Fibroblast of villous mesenchyme (primary cell): ENCODE data around the genes TDRD15, WDCP and FKBP1B.

DNA sequence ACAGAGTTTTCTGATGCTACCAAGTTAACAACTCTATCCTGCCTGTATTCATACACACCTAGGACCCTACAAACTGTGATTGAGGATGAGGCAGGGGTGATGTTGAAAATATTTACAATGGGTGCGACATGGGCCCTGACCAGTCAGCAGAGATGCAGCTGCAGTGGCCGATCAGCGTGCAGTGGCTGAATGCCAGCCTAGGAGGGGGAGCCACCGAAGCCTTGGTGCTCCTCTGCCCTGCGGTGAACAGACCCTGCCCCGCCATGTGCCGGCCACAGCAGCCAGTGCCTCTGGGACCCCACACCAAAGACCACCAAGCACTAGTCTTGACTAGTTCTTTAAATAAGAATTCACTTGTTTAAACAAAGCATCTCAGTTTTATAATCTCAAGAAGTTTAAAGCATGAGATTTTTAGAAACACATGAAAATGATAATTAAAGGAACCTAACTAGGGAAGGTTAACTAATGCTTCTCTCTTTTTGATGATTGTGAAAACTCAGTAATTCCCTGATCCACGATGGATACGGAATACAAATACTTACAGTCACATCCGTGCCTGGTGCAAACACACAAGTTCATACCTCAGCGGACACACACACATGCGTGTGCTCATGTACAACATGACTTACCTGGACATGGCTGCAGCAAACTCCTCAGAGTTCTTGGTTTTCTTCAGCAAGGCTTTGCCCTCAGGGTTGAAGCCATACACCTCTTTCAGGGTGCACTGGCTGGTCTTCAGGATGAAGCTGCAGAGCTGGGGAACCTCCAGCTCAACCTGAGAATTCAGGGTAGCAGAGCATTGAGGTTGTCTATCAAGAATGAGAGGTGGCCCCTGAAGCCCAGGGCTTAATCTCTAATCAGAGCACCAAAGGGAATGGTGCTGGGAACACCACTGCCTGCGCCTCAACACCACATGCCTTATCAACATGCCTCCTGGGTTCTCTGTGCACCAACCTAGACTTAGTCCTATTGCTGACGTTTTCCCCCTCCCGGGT, 3.3 kb downstream of the APOB start:
- CAGE, long polyA plus RNA, result no peak

- CAGE, long polyA plus RNA, result no peak
Observed at GRCh38 chr2:21051812-21052452, 8.1 kb upstream of the APOB start.

- CAGE, long polyA plus RNA, result no peak
Observed at GRCh38 chr2:21092256-21092997, 31.3 kb upstream of the TDRD15 start.

DNA sequence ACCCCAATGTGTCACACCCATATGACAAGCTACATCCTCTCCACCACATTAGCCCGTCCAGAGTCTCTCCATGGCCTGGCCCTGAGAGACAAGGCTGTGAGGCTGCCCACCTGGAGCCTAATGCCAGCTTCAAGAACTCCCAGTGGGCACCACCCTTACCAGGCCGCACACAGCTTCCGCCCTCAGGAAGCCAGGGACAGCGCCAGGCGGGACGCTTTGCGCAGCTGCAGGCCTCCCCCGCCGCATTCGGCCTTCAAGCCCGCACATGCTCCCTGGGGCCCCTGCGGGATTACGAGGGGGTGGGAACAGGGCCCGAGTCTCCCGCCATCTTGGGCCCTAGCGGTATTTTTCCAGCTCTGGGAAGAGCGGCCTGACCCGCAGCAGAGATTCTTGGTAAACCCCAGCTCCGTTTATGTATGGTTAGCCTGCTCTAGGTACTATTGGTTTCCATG, at the start of gene TDRD15:
TDRD15 (plus strand) TSS at position 315 of the 452 bp plus-strand sequence.
- CAGE, long polyA plus RNA, result no peak

DNA sequence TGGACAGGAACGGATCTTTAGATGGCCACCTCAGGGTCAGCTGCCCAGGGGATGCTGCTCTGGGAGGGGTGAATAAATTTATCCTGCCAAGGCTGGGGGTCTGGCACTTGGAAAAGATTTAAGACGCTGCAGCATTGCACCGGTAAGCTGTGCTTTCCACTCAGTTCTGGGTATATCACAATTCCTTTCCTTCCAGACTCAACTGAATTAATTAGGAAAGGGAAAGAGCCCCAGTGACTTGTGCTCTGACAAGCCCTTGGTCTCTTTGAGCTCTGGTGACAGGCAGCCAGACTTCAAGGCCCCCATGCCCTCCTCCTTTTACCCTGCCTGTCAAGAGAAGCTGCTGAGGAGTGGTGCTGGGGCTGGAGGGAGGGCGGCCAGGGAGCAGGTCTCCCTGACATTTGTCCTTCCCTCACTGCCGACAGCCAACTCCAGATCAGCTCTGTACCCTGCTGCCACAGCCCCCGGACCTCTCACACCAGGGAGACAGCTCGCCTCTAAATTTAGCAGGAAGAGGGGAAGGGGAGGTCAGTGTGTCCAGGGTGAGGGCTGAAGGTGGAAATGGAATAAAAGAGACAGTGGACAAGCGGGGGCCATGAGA, 155.6 kb downstream of the TDRD15 start:
- CAGE, long polyA plus RNA, result no peak

DNA sequence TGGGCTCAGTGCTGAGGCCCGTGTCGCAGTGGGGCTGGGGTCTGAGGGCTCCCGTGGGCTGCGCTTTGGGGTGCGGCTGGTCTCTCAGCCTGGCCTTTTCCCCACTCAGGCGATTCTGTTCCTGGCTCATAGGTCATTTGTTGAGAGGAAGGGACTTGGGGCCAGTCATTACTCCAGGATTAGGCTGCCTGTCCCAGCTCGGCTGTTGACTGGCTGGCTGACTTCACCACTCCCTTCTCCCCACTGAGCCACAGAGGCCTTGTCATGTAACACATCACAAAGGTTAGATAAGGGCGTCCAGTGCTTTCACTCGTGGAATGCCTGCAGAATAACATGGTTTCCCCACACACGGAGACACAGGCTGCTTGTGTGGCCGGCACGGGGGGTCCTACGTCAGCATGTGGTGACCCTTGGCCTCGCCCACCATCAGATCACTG, 34.7 kb downstream of the KLHL29 start:
- CAGE, long polyA plus RNA, result no peak

DNA sequence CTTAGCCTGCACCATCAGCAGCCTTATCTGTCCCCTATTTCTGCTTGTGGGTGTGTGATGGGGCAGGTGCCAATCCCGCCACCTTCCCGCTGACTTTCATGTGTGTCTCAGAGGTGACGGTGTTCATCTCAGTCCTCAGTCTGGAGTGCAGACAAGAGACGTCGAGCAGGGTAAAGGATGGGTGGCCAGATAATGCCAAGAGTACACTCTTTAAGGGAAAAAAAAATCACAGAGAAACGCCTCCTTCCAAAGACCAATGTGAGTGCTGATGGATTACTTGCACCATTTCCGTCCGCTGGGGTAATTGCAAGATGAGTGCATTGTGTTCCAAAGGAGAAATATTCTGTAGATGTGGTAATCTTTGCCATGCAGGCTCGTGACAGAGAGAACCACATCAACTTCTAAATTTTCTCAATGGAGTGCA, 80.9 kb downstream of the KLHL29 start:
- CAGE, long polyA plus RNA, result no peak

- CAGE, long polyA plus RNA, result no peak
Observed at GRCh38 chr2:23518999-23519785, 134.2 kb downstream of the KLHL29 start.

- CAGE, long polyA plus RNA, result no peak
Observed at GRCh38 chr2:23564425-23564703, 179.4 kb downstream of the KLHL29 start.

DNA sequence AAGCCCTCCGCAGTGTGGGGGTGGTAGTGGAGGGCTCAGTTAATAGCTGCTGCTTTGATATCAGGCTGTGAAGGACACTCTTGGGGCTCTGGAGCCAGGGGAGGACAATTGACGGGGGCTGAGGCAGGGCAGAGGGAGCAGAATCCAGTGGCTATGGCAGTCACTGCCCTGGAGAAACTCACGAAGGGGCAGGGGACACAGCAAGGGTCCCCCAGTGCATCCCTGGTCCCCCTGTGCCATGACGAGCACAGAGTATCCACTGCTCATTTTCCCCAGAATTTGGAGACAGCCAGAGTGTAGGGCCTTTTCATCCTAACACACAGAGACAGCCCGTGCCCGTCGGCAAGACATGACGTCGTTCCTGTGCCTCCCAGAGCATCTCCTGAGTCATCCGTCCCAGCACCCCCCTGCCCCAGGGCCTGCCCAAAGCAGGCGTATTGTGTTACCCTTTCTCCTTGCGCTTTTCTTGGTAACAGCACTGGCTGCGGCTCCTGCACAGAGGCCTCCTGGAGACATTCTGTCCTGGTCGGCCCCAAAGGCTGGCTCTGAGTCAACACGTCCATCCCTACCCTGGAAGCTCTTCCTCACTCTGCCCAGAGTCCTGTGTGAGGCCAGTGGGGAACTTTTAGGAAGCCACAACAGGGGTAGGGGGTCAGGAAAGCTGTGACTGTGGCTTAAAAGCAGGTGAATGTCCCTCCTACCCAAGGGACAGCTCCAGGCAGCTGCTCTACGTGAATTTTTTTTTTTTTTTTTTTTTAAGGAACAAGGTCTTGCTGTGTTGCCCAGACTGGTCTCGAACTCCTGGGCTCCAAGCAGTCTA, 217.1 kb downstream of the KLHL29 start:
- CAGE, long polyA plus RNA, result no peak

- CAGE, long polyA plus RNA, result no peak
Observed at GRCh38 chr2:23706622-23707300, 220.2 kb downstream of the ATAD2B start.

DNA sequence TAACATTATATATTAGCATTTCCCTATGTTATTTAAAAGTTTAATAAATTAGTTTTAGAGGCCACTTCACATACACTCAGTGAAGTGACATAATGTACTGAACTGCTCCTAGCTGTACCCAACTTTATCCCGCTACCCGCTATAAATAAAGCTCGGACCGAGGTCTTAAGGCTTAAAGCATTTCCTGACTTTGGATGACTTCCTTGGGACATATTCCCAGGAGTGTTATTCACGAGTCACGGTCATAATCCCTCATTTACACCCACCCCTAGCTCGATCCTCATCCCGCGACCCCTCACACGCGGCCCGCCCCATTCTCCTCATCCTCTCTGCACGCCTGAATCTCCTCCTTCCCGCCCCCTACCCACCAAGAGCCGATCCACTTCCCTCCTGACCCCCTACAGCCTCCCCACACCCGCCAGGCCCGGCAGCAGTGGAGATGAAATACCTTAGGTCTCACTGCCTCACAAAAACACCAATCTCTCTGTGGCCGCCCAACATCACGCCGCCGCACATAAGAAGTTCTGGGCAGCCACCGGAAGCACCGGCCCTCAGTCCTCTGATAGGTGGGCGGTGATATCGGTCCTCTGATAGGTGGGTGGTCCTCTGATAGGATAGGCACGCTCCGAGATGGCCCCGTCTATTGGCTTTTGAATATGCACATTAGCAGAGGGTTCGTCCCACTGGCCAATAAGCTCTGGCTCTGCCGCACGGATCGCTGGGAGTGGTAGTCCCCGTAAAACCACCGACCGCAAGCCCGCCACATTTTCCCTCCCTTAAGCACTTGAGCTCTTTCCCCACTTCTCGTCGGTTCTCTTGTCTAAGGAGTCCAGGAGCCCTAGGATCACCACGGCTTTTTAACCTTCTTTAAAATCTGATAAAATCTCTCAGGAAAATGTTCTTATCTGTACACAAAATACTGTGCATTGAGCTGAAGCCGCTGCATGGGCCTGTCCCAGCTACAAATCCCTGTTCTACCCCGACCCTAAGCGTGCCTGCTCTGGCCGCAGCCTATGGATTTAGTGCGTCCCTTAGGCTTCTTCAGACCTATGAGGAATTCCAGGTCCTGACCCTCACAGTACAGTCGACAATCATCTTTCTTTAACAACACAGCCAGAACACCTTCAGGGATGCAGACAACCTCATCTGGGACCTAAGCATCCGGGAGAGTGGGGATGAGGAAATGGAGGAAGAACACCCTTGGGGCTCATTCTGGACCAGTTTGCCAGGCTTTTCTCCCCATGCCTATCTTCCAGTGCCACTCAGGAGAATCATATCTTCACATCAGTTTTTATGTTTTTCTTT, at the start of gene WDCP:
WDCP (minus strand) TSS at position 526 of the 1,305 bp plus-strand sequence.
- CAGE, long polyA plus RNA, result no peak

- CAGE, long polyA plus RNA, result start-site peak on the plus strand at chr2:24049688-24049746, 440 and 370 reads in 2 replicates
Observed at GRCh38 chr2:24049358-24050169, at the start of gene FKBP1B. Gene FKBP1B (plus strand): TSS chr2:24049741.

DNA sequence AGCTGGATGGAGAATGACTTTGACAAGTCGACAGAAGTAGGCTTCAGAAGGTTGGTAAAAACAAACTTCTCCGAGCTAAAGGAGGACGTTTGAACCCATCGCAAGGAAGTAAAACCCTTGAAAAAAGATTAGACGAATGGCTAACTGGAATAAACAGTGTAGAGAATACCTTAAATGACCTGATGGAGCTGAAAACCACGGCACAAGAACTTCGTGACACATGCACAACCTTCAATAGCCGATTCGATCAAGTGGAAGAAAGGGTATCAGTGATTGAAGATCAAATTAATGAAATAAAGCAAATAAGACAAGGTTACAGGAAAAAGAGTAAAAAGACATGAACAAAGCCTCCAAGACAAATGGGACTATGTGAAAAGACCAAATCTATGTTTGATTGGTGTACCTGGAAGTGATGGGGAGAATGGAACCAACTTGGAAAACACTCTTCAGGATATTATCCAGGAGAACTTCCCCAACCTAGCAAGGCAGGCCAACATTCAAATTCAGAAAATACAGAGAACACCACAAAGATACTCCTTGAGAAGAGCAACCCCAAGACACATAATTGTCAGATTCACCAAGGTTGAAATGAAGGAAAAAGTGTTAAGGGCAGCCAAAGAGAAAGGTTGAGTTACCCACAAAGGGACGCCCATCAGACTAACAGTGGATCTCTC, 11.8 kb upstream of the TP53I3 start:
- CAGE, long polyA plus RNA, result no peak

- CAGE, long polyA plus RNA, result no peak
Observed at GRCh38 chr2:24246040-24246543, 71.2 kb downstream of the FAM228A start.

DNA sequence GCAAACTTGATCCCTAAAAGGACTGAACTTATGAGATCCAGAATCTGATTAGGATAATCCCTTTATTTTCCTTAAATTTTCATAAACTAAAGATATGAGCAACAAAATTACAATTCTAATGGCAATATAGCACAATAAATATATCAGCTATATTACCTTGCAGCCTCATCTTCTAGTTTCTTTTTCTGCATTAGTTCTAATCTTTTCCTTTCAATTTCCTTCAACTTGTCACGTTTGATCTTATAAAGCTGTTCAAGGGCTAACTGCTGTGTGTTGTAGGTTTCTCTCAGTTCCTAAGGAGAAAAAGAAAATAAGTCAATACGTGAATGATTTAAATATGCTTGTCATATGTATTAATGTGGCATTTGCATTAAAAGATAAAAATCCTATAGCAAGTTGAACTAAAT, 84.8 kb downstream of the ITSN2 start:
- CAGE, long polyA plus RNA, result no peak

DNA sequence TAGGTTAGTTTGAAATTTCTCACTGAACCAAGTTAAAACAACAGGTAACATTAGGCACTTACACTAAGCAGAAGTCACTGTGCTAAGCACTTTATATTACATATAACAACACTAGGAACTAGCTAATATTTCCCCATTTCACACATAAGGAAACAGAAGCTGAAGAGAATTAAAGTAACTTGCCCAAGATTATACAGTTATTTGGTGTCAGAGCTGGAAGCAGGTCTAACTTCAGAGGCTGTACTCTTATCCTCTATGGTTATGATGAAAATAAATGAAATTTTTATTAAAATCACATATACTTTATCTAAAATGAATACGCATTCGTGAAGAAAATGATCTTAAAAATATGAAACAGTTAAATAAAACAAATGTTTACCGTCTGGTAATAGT, 5.9 kb downstream of the ITSN2 start:
- CAGE, long polyA plus RNA, result no peak

GRCh38 chr2:24403304-24403628, 42.9 kb upstream of the ITSN2 start:
- CAGE, long polyA plus RNA, result no peak

GRCh38 chr2:24435858-24436346, 55.2 kb upstream of the NCOA1 start:
- CAGE, long polyA plus RNA, result no peak

GRCh38 chr2:24489464-24490457, 1.3 kb upstream of the NCOA1 start:
- CAGE, long polyA plus RNA, result no peak